M059J (cell line): ENCODE measurements around a stretch of chr6.

GRCh38 chr6:56527383-56527793, 280.0 kb upstream of the COL21A1 start:
- RAMPAGE, long total RNA, result no peak

- RAMPAGE, long total RNA, result no peak
Observed at GRCh38 chr6:56542281-56543133, 295.1 kb upstream of the COL21A1 start.

DNA sequence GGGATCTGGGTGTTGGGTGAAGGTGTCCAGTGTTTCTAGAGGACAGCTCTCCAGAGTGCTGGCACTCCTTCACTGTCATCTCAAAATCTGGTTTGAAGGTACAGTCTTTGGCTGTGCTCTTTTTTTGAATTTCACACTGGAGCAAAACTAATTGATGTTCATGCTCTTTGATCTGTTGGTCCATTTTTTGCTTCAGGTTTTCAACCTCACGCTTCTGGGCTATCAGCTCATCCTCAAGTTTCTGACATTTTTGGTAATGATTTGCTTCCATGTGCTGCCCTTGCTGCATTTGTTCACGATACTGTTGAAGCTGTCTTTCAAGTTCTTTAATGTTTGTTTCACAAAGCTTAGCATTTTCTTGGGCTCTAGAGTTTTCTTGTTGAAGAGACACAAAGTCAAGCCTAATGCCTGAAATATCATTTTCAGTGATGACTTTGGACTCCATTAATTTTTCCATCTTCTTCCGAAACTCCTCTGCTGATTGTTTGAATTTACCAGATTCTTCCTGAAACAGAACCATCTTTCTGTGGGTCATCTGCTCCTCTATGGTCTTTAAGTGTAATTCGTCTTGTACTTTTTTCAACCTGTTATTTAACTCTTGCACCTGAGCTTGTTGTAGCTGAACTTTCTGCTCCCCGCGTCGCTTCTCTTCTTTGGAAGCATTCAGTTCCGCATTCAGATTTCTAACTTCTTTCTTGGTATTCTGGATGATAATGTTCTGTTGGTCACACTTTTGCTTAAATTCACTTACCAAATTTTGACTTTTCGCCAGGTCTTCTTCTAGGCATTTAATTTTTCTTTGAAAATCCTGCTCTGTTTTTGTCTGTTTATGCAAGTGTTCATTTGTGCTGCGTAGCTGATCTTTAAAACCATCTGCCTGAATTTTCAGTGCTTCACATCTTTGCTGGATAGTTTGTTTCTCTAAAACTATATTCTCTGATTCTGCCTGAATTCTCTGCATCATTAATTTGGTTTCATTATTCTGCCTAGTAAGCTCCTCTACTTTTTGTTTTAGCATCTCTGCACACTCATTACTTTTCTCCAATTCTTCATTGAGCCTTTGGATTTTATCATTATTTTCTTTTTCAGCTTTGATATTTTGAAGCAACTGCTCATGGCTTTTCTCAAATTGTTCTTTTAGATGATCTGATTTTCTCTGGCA, 335.9 kb downstream of the DST start:
- RAMPAGE, long total RNA, result no peak

DNA sequence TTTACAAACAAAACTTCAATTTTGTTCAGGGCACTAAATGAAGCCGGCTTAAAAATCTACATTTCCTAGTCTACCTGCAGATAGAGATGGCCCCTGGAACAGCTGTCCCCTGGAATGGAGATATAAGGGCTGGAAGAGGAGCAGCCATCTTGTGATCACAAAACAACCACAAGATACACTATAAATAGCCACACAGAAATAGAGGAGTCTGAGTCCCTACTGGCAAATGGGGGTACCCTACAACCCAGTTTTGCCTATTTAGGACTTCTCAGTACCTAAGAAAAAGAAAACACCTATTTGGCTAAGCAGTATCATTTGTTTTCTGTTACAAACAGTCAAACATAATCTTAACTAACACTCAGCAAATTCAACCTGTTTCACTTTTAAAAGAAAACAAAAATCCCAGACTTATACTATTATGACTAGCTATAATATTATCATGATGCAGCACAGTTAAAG, 115.6 kb downstream of the DST start:
- RAMPAGE, long total RNA, result no peak

DNA sequence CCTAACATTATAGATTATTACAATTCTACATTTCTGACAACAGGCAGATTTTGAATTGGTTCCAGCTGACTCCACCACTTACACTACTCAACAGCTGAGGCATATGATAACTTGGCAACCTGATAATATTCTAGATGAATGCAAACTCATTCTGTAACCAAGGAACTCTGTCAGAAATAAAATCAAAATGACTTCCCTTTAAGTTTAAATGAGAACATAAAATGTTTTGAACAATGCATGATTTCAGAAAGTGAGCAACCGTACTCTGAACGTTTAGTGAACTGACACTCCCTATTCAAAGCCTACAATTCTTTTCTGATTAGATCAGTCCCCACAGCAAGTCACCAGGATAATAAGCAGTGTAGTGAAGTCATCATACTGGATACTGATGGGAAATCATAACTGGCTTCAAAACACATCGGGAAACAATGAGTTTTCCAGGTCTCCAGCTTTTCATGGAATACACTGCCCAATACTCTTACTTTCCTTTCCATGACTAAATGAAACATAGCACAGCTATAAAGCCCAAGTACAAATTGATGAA, 113.8 kb downstream of the DST start:
- RAMPAGE, long total RNA, result no peak

DNA sequence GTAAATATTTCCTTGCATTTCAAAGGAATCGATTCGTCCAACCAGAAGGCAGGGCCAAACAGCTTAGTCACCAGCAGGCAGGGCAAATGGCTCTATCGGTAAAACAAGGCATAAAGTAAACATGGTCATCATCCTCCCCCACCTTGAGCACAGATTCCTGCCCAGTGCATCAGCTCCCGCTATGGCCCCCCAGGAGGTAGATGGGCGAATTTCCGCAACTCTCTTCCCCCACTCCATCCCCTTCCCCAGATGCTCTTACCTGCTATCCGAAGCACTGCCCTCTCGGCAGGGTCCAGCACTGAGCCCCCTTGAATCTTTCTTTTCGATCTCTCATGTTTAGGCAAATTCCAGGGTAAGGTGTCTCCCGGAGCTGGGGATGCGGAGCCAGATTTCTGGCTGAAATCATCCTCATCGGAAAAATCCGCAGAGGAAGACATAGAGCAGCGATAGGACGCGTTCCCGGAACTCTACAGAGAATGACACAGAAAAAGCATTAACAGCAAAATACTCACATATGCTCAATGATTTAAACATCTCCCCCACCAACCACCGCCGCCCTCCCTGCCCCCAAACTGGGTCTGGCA, 103.4 kb downstream of the DST start:
- RAMPAGE, long total RNA, result no peak

DNA sequence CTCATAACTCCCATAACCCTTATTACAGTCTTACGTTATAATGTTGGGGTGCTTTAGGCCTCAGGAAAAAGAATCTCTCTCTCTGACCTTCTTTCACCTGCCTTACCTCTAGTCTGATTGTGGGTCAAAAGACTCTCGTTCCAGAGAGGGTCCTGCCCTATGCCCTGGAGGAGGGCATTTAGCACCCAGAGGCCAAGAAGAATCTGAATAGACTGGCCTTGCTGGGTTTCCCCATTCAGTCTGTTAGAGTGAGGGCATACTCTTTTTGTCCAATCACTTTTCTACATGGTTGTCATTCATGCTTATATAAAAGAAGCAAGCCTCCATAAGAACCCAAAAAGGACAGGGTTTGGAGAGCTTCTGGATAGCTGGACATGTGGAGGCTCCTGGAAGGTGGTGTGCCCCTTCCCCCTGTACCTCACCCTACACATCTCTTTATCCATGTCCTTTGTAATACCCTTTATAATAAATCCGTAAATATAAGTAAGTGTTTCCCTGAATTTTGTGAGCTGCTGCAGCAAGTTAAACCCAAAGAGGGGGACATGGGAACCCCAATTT, 3.3 kb downstream of the BAG2 start:
- RAMPAGE, long total RNA, result no peak

- RAMPAGE, long total RNA, result no peak
Observed at GRCh38 chr6:57222701-57223227, 657 bp upstream of the RAB23 start.

DNA sequence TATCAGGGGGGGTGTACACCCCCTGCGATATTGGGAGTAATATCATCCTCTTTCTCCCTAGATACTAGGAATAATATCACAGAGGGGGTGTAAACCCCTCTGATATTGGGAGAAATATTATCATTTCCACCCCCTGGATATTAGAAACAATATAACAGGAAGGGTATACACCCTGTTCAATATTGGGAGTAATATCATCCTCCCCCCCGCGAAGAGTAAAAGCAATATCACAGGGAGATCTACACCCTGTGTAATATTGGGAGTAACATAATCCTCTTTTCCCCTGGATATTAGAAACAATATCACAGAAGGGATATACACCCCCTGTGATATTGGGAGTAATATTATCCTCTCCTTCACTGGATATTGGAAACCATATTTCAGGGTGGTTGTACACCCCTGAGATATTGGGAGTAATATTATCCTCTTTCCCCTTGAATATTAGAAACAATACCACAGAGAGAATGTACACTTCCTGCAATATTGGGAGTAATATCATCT, 1248.0 kb downstream of the KHDRBS2 start:
- RAMPAGE, long total RNA, result no peak

DNA sequence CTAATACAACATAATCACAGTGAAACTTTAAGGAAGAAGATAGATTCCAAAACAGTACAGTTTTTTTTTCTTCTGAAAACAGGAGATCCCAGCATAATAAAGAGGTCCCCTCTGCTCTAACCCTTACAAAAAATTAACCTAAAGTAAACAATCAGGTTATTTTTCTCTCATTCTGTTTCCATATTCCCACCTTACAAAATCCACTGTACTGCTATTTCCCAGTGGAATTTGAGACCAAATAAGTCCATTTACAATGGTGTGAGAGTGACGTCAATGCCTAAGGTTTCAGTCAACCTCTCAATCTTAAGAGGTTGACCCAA, 14.7 kb downstream of the LGSN start:
- RAMPAGE, long total RNA, result no peak

DNA sequence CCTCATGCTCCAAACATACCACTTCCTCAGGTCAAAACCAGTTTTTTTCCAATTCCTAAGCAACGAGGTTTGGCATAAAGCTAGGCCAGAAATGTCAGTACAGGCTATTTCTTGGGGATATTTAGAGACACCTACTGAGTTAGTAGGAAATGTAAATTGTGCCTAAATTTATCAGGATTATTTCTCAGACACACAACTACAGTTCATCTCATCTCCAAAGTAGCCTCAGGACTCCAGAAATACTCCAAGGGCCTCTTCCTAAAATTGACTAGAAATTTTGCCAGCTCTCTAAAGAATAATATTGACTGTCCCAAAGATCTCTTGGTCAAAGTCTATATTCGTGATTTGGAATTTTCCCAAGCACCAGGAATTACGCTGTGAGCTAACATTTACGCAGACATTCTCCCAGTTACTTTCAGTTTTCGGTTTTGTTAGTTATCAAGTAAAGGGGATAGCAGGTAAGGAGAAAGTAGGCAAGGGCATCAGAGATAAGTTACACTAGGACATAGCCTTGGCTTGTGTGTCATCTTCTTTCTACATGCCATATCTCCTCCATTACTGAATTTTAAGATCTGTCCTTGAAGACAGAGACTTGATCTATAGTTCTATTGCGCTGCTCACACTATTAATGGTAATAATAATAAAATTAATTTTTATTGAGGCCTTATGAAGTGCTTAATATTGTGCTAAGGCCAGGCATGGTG, 91.2 kb upstream of the LGSN start:
- RAMPAGE, long total RNA, result no peak

GRCh38 chr6:63426664-63427378, 107.0 kb upstream of the LGSN start:
- RAMPAGE, long total RNA, result no peak

DNA sequence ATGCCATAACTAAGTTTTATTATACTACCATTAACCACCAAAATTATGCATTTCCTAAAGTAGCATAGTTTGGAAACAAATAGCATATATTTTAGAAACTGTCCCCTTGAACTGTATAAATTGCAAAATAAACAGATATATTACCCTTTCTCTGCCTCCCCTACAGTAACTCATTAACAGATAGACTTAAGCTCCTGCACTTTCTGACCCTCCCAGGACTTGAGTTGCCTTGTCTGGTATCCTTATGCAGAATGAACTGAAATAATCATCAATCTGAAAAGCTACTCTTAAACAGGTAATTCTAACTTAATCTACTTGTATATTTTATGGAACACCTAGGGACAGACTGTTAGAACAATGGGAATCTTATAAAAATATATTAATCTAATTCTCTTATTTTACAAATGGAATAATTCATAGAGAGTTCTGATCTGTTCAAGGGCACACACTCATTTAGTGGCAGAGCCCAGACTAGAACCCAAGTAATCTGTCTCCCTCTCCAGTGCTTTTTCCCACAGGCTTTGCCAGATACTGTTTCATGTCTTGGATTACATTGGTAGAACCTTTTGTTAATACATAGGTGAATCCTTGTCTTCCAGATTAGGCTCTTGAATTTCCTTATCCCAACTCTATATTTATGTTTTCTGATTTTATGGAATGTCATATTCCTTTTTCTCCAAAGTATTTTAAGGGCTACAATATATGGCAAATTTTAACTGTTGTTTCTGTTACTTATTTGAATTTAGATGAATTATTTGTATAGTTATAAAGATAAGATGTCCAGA, 50.6 kb upstream of the PTP4A1 start:
- RAMPAGE, long total RNA, result no peak

DNA sequence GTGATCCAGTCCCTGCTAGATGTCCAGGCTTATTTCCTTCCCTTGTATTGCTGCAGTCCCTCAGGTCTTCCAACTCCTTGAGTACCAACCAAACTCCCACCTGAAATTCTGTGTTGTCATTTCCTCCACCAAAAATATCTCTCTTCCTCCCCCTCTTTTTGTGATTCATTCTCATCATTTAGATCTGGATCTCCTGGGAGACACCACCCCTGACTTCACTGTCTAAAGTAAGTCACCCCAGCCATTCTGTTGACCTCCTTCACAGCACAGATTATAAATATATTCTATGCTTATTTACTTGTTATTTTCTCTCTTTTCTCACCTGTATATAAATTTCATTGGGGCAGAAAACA, 9.0 kb upstream of the PTP4A1 start:
- RAMPAGE, long total RNA, result no peak

DNA sequence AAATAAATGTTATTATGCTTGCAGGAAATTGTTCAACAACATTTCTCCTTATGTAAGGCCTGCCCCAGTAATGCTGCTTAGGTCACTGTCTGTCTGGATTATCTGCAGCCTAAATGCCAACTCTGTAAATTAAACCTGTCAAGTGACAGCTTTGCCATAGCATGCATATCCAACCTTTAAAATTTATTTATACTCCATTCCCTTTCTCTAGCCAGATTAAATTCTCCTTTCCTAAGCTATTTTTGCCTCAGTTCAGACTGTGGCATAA, 7.9 kb upstream of the PTP4A1 start:
- RAMPAGE, long total RNA, result no peak

GRCh38 chr6:63564850-63565347, 7.4 kb upstream of the PTP4A1 start:
- RAMPAGE, long total RNA, result no peak

GRCh38 chr6:63574825-63575446, 2.7 kb downstream of the PTP4A1 start:
- RAMPAGE, long total RNA, result no peak

- RAMPAGE, long total RNA, result no peak
Observed at GRCh38 chr6:63635254-63635549, 400 bp upstream of the PHF3 start.

DNA sequence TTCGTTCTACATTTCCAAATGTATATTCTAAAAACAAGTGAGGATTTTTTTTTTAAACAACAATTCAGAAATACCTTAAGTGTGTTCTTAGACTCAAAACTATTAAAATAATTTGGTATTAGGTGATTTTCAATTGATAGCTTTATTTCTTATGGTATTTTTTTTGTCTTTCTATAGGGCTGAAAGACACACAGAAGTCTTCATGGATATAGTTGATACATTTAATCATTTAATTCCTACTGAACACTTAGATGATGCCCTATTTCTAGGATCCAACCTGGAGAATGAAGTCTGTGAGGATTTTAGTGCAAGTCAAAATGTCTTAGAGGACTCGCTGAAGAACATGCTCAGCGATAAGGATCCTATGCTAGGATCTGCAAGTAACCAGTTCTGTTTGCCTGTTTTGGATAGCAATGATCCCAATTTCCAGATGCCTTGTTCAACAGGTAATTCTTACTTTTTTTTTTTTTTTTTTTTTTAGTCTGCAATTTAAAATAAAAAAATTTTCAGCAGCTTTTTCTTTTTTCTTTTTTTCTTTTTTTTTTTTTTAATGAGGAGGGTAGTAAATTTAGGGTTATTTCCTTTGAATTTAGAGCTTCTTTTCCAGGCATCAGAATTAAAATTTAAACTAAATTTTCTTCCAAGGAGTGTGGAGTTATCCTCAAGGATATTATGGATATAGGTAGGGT, 10.9 kb downstream of the PHF3 start:
- RAMPAGE, long total RNA, result no peak

GRCh38 chr6:65305526-65305776, 4.2 kb downstream of the ZC3H11C start:
- RAMPAGE, long total RNA, result no peak